Metanephros (tissue), 2 donors: ENCODE measurements around the gene NUP155.

DNA sequence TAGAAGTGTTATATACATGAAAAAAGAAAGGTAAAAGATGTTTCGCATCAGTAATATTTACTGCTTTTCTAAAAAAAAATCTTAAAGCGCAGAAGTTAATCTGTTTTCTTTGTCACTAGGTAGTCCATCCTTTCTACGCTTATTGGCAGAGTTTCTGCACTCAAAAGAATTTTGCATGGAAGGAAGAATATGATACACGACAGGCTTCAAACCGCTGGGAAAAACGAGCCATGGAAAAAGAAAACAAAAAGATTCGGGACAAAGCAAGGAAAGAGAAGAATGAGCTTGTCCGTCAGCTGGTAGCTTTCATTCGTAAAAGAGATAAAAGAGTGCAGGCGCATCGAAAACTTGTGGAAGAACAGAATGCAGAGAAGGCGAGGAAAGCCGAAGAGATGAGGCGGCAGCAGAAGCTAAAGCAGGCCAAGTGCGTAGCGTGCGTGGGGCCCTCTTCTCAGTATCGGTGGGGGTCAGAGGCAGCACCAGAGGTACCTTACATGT, 7.9 kb downstream of the DNAJC21 start:
- RAMPAGE, long total RNA: no peak

DNA sequence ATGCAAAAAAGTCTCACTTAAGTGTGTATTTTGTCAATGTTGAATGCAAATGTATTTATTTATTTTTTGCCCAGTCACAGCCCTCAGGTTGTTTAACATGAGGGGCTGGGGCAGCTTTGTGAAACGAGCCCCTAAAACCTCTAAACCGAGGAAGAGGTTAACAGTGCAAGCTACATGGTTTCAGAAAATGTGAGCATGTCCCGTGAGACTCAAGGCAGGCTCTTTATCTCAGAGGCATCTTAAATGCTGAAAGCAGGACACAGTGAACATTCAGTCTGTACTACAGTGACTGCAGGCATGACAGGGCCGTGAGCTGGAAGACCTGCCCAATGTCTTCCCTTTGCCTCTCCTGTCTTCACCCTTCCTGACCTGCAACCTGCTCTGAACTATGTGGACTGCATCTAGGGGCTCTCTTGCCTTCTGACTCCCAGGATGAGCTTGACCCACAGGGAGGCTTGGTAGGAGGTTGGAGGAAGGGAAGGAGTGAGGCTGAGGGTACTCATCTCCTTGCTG, 58.3 kb downstream of the PRLR start:
- RAMPAGE, long total RNA: no peak

- RAMPAGE, long total RNA: no peak
Observed at GRCh38 chr5:35229188-35230165, 810 bp downstream of the PRLR start.

GRCh38 chr5:35780910-35781381, 75.7 kb upstream of the IL7R start:
- RAMPAGE, long total RNA: no peak

GRCh38 chr5:36279220-36279632, 22.5 kb downstream of the RANBP3L start:
- RAMPAGE, long total RNA: no peak

GRCh38 chr5:36324011-36324534, 22.4 kb upstream of the RANBP3L start:
- RAMPAGE, long total RNA: no peak

- RAMPAGE, long total RNA: no peak
Observed at GRCh38 chr5:36590456-36591076, 15.8 kb upstream of the SLC1A3 start.

- RAMPAGE, long total RNA: no peak
Observed at GRCh38 chr5:36618985-36619143, 12.5 kb downstream of the SLC1A3 start.

GRCh38 chr5:36677722-36678054, 71.3 kb downstream of the SLC1A3 start:
- RAMPAGE, long total RNA: no peak

GRCh38 chr5:36770171-36770637, 106.4 kb upstream of the NIPBL start:
- RAMPAGE, long total RNA: no peak

DNA sequence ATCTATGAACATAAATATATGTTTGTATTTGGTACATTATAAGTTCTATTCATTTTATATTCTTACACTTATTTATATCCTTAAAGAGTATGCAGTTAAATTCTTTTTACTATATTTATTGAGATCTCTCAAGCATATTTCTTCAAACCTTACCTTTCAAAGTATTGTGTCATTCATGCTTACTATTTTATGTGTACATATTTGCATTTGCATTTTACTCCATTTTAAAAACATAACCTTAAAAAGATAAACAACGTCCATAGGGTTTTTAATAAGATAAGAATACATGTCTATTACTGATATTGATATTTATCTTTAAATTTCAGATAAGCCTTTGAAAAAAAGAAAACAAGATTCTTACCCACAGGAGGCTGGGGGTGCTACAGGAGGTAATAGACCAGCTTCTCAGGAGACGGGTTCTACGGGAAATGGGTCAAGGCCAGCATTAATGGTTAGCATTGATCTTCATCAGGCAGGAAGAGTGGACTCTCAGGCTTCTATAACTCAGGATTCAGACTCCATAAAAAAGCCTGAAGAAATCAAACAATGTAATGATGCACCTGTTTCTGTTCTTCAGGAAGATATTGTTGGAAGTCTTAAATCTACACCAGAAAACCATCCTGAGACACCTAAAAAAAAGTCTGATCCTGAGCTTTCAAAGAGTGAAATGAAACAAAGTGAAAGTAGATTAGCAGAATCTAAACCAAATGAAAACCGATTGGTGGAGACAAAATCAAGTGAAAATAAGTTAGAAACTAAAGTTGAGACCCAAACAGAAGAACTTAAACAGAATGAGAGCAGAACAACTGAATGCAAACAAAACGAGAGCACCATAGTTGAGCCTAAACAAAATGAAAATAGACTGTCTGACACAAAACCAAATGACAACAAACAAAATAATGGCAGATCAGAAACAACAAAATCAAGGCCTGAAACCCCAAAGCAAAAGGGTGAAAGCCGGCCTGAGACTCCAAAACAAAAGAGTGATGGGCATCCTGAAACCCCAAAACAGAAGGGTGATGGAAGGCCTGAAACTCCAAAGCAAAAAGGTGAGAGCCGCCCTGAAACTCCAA, 108.1 kb downstream of the NIPBL start:
- RAMPAGE, long total RNA: no peak

DNA sequence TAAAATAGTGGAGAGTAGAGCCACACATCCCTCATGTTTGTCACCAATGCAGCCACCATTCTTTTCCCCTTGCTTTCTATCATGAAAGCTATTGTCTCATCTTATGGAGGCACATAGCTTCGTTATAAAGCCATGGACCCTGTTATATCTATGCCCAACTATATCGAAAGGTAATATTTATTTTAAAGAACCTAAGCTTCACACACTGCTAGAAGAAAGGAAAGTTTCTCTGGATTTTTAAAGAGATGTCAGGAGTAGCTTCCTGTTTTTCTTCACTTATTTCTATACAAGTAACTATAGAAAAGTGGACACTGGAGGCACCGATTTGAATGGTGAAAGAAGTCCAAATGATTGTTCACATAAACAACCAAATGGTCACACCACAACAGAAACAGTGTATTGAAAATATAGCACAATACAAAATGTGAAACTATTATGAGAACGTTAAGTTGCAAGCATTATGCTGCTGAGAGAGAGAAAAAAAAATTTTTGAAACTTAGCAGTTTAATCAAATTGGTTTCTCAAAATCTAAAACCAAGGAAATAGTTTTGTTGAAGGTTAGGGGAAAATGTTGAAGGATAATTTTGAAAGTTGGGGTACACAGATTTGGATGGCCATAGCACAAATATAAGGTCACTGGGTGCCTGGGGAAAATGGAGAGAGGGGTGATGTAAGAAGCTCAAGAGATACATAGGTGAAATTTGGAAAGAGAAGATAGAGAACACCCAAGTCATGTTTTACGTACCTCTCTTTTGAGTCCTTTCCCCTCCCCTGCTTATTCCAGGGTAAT, 121.0 kb downstream of the NIPBL start:
- RAMPAGE, long total RNA: no peak

DNA sequence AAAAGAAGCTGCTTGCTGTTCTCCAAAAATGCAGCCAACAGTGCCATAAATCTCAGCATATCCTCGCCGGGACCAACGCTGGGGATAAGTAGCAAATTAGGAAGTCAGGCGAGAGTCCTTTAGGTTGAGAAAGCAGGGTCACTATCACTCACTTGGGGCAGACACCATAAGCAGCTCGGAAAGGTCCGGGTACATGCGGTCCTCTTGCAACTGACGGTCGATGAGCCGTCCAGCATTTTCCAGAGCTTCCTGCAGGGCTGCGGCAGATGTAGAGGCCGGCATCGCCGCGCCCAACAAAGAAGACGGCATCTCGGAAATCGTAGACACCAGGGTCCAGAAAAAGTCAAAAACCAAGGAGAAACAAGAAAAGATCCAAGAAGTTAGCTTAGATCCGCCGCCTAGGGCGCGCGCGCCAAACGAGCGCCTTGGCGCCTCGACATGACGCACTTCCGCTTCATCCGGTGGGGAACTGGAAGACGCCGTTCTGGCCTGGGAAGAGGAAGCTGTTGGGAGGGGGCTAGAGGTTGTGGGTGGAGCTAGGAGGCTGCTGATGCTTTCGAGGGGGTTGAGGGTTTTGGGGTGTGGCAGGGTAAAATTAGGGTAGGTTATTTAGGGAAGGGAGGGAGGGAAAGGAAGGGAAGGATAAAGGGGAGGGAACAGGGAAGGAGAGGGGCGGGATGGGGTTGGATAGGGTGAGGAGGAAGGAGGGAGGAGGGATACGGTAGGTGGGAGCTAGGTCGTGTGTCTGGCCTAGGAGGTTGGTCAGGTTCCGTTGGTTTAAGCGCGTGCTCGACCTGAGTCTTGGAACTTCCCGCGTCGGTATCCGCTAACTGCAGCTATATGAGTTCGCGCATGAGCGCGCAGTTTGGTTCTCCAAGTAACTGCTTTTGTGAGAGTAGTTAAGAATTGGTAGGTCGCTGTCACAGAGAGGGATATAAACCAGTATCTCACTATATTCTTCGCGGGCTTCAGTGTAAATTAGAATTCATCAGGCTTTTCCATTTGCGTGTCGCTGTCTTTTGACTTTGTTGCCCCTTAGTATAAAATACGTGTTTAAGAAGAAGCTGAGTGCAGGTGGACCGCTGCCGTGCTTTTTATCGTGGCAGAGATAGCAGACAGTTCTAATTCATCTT, at the start of gene NUP155:
Gene NUP155, minus strand, starts transcription at position 438 of the 1,133 bp plus-strand sequence.
- RAMPAGE, long total RNA: start-site peak on the minus strand centred at position 416 of the sequence, 60 bp wide, 1,016 and 43 reads in 2 replicates

GRCh38 chr5:38538184-38538487, 18.3 kb downstream of the LIFR start:
- RAMPAGE, long total RNA: no peak

- RAMPAGE, long total RNA: no peak
Observed at GRCh38 chr5:38540139-38540907, 16.1 kb downstream of the LIFR start.

DNA sequence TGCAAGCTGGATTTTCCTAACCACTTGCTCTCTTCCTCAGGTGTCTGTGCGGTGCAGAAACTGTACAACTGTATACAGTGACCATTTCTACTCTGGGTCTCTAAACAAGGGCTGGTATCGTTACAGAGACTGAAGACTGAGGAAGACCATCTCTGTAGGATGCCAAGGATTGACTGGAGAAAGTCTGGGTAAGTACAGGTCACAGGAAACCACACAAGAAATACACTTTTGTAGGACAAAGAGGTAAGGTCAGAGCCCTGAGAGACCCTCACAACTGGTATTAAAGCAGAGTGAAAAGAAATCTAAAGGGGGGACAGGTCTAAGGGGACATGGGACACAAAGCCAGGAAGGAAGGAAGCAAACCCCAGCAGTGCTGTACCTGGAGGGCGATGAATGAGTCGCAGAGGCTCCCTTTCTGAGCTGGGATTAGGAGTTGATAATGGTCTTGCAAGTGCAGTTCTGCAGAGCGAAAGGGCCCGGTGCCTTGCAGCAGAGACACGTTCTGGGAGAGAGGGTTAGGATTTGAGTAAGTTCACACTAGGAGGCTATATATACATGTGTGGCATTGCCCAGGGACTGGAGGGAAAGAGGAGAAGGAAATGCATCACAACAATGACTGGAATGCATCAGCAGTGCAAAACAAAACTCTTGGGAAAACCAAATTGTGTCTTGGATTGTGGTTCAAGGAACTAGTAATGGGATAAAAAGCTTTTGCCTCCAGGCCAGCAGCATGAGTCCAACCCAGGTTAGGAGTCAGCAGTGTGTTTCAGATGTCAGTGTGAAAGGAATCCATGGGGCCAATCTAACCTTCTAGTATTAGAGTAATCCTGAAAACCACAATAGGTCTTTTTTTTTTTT, 38.7 kb upstream of the LIFR start:
- RAMPAGE, long total RNA: no peak

DNA sequence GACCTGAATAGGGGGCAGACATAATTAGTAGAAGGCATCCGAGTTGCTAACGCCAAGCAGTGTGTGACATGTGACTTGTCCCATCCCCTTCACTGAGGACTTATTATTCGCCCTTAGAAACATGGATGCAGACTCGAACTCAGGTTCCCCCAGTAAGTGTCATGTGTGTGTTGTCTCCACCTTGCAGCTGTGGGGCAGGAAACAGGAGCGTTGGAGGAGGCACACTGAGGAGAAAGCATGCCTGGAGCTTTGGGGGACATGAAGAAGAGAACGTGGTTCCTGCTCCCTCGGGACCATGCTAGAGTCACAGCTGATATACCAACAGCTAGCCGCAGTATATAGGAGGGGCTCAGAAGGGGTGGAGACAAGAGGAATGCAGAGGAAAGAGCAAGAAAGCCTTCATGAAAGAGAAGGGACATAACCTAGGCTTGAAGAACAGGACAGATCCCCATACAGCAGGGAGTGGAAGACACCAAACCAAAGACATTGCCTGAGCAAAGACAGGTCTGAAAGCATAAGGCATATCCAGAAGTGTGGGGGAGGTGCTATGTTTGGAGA, 34.4 kb downstream of the OSMR start:
- RAMPAGE, long total RNA: no peak

GRCh38 chr5:39031444-39031885, 42.7 kb downstream of the RICTOR start:
- RAMPAGE, long total RNA: no peak

DNA sequence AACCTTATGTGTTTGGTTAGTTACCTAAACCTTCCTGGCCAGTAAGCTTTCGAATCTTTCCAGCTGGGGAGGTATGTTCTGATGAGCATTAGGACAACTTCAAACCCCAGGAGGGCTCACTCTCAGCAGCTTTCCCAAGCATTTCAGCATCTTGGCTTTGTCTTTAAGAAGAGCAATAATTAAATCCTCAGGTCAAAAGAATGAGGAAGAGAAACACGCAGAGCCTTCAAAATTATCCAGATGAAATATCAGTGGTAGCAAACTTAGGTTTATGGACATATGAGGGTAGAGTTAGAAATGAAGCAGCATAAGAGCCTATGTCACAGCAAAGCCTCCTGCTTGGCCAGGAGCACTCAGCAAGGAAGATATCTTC, 2.5 kb downstream of the DAB2 start:
- RAMPAGE, long total RNA: no peak

DNA sequence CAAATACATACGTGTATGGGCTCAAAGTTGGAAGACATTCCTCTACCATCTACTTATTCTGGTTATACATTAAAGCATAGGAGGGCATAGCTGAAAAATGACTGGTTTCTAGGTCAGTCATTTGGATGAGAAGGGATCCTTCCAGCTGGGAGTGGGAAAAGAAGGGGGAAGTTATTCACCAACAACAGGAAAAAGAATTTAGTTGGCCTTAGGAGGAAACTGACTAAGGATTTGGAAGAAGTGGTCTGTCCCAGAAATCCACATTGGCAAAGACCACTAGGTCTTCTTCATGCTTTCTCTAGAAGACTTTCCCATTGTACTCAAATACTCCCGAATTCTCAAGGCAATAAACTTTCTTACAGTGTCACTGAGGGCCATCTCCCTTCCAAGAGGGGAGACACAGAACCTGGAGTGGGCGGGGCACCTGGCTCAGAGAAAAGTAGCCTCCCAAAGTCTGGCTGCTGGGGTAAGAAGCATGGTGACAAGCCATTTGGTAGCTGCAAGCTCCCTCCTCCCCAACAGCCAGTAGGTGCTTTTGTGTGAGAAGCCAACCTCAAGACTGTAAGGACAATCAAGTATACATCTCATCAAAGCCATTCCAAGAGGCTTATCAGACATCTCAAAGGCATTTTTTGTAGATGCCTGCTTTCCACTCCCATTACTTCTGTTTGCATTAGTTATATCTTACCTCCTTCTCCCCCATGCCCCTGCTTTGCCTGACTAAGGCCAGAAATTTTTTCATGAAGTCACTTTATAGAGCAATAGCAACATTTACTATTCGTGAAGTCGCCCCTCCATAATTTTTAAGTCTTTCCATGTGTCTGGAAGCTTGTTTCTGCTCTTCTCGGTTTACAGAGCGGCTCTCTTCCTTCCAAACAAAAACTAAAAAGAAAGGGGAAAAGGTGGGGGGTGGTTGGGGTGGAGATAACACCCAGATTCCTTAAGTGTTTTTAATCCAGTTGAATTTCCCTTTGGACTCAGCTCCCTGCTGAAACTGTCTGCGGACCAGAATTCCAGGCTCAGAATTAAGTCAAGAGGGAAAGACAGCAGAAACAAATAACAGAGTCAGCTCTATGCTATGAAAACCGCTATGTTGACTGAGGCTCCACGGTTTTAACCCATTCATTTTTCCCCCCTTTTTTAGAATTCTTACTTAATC, 1.4 kb downstream of the DAB2 start:
- RAMPAGE, long total RNA: no peak